ENCODE results near the gene ZNF200.

DNA sequence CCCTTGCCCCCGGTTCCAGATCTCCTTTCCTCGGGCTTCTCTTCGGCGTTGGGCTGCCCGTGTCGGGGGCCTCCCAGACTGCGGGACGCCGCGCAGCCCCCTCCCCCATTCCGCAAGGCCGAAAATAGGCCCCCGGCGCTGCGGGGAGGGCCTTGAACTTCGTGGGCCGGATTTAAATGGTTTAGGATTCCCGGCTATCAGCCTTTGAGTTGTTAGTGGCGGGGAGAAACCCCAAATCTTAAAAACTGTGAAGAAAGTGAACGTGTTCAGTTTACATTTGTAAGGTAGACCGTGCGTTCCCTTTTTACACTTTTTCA, 760 bp downstream of the SRRM2 start:
- PRO-cap = bidirectional peak, plus-strand start at position 203 of the sequence, minus-strand start at position 82 of the sequence

- PRO-cap = no peak
Observed at GRCh38 chr16:2754986-2755475, 2.6 kb downstream of the SRRM2 start.

GRCh38 chr16:2755523-2756032, 3.1 kb downstream of the SRRM2 start:
- PRO-cap = no peak

GRCh38 chr16:2757723-2758387, 5.4 kb downstream of the SRRM2 start:
- PRO-cap = no peak

DNA sequence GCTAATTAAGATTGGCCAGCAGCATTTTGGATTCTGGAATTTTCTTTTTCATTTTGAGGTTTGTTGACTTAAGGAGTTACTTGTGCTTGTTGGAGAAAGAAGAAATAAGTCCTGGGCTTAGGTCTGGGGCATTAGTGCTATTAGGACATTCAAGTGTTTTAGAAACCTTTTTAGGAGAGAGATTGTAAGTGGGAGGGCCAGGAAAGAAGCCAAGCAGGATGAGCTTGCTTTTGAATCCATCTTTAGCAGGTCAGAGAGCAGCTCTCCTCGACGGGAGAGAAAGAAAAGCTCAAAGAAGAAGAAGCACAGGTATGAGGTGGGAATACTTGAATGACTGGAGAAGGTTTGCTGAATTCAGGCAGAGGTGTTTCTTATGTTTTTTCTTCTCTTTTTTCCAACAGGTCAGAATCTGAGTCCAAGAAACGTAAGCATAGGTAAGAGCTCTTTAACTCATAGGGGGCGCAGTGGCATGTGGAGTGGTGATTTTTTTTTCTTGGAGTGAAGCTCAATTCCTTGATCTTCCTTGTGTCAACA, 6.4 kb downstream of the SRRM2 start:
- PRO-cap = no peak

GRCh38 chr16:2764183-2764303, 11.6 kb downstream of the SRRM2 start:
- PRO-cap = no peak

GRCh38 chr16:2765055-2766024, 11.7 kb downstream of the ELOB start:
- PRO-cap = no peak

- PRO-cap = no peak
Observed at GRCh38 chr16:2955010-2955534, 9.0 kb upstream of the KREMEN2 start.

DNA sequence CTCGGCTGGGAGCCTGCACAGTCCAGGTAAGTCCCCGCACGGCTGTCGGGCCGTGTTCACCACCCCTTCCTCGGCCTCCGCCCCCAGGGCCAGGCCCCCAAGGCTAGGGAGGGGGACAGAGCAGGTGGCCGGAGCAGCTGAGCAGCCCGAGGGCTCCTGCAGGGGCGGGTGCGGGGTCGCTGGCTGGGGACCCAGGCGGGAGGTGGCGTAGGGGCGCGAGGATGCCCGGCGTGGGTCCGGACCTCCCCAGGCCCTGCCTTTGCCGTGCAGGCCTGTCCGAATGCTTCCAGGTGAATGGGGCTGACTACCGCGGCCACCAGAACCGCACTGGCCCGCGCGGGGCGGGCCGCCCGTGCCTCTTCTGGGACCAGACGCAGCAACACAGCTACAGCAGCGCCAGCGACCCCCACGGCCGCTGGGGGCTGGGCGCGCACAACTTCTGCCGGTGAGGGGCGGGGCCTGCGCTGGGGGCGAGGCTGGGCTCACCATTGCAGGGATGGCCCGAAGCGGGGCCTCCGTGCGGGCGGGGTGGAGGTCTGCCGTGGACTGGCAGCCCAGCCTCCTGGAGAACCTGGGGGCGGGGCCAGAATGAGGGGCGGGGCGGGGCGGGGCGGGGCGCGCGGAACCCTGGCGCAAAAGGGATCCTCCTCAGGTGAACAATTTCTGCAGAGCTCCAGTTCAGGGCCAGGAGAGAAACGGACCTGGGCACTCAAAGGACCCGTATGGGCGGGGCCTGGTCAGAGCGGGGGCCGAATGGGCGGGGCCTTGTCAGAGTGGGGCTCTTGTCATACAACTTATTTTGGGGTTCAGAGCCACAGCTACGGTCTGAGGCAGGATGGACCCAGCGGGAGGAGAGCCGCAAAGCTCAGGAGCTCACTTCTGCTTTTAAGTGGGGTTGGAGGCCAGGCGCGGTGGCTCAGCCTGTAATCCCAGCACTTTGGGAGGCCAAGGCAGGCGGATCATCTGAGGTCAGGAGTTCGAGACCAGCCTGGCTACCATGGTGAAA, 817 bp downstream of the KREMEN2 start:
- PRO-cap = no peak

DNA sequence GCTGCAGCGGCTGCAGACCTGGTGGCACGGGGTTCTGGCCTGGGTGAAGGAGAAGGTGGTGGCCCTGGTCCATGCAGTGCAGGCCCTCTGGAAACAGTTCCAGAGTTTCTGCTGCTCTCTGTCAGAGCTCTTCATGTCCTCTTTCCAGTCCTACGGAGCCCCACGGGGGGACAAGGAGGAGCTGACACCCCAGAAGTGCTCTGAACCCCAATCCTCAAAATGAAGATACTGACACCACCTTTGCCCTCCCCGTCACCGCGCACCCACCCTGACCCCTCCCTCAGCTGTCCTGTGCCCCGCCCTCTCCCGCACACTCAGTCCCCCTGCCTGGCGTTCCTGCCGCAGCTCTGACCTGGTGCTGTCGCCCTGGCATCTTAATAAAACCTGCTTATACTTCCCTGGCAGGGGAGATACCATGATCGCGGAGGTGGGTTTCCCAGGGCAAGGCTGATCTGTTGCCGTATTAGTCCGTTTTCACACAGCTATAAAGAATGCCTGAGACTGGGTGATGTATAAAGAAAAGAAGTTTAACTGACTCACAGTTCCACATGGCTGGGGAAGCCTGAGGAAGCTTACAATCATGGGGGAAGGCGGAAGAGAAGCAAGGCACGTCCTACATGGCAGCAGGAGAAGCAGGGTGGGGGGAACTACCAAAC, 3.8 kb downstream of the IL32 start:
- PRO-cap = no peak

DNA sequence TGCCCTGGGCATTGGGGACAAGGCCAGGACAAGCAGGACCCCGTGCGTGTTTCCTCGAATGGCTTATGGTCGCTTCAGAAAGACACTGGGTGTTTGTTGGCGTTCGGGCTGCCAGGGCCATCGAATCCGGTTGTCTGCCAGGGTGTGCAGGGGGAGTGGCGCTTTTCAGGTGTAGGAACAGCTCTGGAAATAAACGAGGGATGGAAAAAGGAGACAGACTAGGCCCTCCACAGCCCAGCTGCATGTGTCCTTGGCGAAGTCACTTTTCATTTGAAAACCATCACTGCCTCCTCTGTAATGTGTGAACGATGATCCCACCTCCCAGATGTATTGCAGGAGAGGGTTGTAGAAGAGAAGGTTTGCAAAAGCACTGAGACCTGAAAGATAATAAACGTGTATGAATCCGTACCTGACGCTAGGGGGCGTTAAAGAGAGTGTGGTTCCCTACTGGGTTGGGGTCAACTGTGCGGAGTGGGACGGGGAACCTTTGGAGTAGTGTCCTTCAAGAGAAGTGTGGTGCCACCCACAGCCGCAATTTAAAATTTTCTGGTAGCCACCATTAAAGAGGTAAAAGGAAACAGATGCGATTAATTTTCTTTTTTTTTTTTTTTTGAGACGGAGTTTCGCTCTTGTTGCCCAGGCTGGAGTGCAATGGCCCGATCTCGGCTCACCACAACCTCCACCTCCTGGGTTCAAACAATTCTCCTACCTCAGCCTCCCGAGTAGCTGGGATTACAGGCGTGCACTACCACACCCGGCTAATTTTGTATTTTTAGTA, 2.2 kb upstream of the ZSCAN10 start:
- PRO-cap = no peak

DNA sequence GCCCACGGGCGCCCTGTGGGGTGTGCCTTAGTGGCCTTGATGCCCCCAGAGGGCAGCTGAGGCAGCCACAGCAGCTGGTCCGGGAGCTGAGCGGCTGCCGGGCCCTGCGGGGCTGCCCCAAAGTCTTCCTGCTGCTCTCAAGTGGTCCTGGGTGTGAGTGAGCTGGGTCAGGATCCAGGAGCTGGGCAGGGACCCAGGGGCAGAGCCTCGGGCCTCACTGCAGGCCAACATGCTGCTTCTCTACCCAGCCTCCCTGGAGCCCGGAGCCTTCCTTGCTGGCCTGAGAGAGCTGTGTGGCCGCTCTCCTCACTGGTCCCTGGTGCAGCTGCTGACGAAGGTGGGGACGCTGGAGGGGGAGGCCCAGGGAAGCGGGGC, 9.7 kb downstream of the ZNF213 start:
- PRO-cap = no peak

DNA sequence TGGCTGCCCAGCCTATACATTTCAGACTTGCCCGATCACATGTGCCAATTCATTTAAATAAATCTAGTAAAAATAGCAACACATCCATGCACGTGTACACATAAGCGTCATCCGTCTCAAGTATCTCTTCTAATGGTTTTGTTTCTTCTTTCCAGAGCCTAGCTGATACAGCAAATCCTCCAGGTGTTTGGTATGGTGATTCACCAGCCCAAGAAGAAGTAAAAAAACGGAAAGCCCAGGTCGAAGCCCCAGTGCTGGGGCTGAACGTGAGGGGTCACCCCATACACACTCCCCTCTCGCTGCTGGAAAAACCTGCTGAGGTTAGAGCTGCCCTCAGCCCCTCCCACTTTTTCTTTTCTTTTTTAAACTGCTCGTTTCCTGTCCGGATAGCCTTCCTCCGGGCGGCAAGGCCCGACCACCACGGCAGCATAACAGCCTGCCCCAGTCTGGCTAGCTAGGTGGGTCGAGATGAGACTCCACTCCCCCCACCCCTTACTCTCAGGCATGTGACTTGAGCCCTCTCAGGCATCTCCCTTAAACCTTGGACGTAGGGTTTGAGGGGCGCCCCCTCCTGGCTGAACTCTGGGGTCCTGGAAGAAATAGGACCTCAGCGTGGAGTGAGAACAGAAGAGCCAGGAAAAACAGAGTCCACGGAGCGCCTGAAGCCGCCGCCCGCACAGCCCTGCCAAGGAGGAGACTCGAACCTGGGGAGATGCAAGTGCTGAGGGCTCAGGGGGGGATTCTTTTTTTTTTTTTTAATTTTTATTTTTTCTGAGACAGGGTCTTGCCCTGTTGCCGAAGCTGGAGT, 39.3 kb downstream of the ZNF213 start:
- PRO-cap = no peak

DNA sequence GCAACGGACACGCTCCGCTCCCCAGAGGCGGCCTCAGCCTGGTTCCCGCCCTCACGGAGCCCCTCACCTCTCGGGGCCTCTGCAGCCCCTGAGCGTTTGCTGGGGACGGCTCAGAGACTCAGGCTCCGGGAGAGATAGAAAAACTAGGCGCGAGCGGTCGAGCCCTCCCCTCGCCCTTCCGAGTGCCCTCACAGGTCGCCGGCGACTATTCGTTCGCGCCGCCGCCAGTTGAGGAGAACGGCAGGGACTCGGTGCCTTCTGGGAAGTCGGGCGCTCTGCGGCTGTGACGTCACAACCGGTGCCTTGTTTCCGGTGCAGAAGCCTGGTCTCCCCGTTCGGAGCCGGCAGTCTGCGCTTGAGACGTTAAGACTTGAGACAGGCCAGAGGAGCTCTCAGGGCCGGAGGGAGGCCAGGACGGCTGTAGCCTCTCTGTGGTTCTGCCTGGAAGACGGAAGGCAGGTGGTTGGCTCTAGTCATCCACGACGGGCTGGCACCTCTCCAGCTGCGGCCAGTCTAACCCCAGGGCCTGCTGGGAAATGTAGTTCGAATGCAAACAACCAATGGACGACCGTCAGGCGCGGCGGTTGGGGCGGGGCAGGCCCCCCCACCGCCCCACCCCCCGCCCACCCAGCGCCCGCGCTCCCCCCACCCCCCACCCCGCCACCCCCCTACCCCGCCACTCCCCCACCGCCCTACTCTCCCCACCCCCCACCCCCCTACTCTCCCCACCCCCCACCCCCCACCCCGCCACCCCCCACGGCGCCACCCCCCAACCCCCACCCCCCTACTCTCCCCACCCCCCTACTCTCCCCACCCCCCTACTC, at the start of gene ZNF200:
ZNF200 (minus strand) TSS at position 239 of the 824 bp plus-strand sequence.
- PRO-cap = bidirectional peak, plus-strand start at position 347 of the sequence, minus-strand start at position 207 of the sequence

DNA sequence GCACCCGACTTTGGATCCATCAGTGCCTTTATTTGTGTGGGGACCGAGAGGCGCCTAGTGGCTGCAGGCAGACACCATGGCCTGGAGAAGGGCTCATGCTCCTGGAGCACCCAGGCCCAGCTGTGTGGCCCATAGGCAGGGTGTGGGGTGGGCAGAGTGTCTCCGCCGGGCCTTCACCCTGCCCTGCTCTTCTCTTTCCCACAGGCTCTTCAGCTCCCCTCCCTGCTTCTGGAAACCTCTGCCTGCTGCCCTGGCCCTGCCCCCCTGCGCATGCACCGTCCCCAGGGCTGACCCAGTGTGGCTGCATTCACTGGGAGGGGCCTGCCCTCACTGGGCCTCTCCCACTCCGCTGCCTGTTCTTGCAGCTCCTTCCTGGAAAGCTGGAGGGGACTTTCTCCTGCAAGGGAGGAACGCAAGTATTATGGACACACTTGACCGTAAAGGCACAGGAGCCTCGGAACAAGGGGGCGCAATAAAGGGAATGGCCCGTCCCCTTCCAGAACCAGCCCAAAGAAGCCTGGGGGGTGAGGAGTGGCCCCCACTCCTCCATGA, 9.9 kb downstream of the C16orf90 start:
- PRO-cap = no peak

- PRO-cap = no peak
Observed at GRCh38 chr16:3580528-3581034, 3.4 kb upstream of the NLRC3 start.

DNA sequence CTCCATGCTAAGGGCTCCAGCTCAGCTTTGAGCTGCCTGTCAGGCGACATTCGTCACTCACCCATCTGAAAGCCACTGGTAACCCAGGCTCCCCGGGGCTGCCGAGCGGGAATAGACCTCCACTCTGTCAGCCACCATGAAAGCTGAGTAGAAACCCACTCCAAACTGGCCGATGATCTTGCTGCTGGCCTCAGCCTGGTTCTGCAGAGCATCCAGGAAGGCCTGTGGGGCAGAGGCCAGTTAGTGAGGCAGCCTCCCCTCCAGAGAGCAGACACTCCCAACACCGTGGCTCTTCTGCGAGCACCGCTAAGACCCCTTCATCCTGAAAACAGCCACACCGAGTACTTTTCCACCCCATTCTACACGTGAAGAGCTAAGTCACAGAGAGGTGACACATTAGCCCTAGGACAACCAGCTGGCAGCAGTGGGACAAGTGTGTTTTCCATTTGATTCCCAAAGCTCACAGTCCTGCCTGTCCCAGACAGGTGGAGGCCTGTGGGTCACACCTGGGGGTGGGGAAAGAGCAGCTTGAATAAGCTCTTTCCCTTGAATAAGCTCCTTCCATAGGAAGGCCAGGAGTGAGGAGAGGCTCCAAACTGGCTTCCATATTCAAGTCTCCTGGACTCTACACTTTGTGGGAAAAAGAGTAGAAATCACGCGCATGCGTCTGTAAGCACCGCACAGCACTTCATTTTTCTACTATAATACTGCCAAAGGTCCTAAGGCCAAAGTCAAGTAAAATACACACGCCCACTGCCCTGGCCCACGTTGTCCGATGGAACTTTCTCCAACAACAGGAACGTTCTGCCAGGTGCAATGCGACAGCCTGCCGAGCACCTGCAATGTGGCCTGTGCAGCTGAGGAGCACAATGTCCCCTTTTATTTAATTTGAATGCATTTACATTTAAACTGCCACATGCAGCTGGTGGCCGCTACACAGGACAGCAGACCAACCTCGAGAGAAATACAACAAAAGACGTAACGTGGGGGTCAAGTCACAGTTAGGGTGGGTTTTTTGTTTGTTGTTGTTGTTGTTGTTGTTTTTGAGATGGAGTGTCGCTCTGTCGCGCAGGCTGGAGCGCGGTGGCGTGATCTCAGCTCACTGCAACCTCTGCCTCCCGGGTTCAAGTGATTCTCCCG, 23.3 kb downstream of the DNASE1 start:
- PRO-cap = no peak

DNA sequence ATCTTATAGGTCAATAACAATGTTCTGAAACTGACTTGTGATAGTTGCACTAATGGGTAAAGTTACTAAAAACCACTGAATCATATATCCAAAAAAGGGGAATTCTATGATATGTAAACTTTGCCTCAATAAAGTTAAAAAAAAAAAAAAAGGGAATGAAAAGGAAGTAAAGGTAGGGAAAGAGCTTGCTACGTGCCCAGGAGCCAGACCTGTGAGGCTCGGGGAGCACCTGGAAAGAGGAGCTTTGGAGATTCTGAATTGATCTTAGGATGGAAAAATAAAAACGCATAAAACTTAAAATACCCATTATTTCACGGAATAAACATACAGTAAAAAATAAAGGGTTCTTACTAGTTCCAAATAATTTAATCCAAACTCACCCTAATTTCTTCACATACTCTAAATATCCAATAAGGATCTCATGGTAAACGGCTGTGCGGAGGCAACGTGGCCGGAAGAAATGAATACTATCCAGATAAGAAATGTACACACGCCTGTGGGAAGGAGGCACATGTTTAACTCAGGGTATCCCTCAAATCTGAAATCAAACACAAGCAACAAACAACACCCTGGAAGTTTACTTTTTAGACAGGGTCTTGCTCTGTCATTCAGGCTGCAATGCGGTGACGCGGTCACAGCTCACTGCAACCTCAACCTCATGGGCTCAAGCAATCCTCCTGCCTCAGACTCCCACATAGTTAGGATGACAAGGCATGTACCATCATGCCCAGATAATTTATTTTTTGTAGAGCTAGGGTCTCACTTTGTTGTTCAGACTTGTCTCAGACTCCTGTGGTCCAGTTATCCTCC, 21.1 kb upstream of the TRAP1 start:
- PRO-cap = no peak

DNA sequence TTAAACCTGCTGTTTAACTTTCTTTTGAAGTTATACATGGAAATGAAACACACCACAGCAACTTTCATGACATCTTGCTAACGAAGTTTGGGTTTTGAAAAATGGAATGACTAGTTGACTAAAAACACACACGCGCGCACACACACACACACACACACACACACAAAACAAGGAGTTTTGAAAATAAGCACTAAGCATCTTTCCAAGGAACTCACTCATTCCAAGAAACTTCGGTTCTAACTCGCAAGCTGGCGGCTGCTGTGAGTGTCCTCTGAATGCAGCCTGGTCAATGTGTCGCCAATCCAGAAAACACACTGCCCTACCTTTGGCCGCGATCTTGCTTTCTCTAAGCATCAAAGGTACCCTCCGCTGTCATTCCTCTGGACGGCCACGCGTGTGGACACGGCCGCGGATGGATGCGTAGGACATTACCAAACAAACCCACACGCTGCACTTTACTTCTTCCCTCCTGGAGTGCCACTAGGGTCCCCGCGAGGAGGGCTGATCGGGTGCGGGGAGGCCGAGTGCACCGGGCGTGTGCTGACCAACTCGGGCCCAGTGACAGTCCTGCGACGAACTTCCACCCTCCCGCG, 1.3 kb downstream of the CREBBP start:
- PRO-cap = no peak

GRCh38 chr16:3950089-3951092, 69.9 kb upstream of the CREBBP start:
- PRO-cap = no peak